ENCODE measurements around a stretch of chr3.

DNA sequence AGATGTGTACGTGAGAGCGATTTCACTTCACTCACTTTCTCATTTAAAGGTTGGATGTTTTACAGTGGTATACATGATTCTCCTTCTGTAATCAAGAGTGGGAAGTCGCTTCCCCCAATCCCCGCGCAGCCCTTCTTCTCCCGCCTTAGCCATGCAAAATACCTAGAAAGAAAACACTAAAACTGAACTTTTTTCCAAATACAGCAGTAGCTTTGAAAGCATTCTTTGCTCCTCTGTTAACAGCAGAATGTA, 1.1 kb upstream of the TNIK start:
- PRO-cap, result no peak
- RRBS, 2 experiments, result no CpG with 5 or more reads among the region's 6 CpGs

GRCh38 chr3:171683031-171683522, 127.2 kb downstream of the PLD1 start:
- PRO-cap, result no peak
- RRBS, 2 experiments, result no CpG with 5 or more reads among the region's 7 CpGs

GRCh38 chr3:171683900-171684765, 126.2 kb downstream of the PLD1 start:
- PRO-cap, result no peak
- RRBS, 2 experiments, result no CpG with 5 or more reads among the region's 4 CpGs

- PRO-cap, result no peak
- RRBS, 2 experiments, result no CpG with 5 or more reads among the region's 6 CpGs
Observed at GRCh38 chr3:171829815-171830541, 13.2 kb upstream of the TMEM212 start.

- PRO-cap, result no peak
- RRBS, 2 experiments, result no CpG with 5 or more reads among the region's 9 CpGs
Observed at GRCh38 chr3:171838142-171838986, 4.8 kb upstream of the TMEM212 start.

- PRO-cap, result no peak
- RRBS, 2 experiments, result no CpG with 5 or more reads among the region's 3 CpGs
Observed at GRCh38 chr3:171883482-171883824, 40.3 kb downstream of the TMEM212 start.

DNA sequence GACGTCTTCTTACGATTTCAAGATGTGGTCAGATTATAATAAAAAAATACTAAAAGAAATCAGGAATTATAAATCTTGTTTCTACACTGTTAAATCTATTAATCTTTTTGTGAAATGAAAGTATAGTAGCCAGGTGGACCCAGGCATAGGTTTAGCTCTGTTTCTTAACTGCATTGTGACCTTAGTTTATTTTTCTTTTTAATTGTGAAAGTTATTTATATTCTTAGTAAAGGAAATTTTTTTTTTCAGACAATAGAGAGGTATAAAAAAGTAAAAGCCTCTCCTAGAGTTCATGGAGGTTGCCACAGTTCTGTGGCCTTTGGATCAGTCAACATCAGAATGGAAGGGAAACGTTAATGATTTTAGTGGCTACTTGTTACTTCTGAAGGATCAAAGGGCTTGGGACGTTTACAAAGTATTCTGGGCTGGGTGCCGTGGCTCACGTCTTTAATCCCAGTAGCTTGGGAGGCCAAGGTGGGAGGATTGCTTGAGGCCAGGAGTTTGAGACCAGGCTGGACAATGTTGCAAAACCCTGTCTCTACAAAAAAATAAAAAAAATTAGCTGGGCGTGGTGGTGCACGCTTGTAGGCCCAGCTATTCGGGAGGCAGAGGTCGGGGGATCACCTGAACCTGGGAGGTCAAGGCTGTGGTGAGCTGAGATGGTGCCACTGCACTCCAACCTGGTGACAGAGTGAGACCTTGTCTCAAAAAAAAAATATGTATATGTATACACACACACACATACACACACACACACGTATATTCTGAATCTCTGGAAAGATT, 44.6 kb downstream of the FNDC3B start:
- PRO-cap, result no peak
- RRBS, 2 experiments, result no CpG with 5 or more reads among the region's 11 CpGs

GRCh38 chr3:172094579-172095242, 55.3 kb downstream of the FNDC3B start:
- PRO-cap, result no peak
- RRBS, 2 experiments, result no CpG with 5 or more reads among the region's 4 CpGs

- PRO-cap, result no peak
- RRBS, 2 experiments, result no CpG with 5 or more reads among the region's 8 CpGs
Observed at GRCh38 chr3:172179427-172180645, 140.5 kb downstream of the FNDC3B start.

DNA sequence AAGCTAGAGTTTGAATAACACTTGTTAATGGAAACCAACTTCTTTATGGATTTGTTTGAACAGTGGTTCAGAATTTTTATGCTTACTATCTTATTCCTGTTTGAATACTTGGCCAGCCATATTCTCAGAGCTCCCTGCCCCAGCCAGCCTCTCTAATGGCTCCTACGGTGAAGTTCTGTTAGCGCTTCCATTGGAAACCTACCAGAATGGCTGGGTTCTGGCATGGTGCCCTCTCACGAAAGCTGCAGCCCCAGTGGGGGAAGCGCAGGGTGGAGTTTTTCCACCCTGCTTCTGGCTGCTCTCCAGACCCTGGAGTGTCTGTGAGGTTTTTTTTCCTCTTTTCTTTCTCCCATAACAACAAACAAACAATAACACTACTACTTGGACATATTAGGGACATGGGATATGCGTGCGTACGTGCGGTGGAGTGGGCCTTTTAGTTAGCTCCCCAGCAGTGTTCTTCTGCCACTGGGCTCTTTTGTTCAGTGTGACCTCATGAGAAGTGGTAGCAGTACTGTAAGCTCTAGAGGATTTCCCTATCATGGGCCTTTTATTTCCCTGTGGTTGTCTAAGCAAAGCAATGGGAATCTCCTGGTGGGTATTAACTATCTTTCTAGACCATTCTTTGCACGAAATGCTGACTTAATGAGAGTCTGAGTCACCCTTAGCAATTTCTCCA, 161.8 kb downstream of the FNDC3B start:
- PRO-cap, result no peak
- RRBS, 2 experiments, result no CpG with 5 or more reads among the region's 9 CpGs

DNA sequence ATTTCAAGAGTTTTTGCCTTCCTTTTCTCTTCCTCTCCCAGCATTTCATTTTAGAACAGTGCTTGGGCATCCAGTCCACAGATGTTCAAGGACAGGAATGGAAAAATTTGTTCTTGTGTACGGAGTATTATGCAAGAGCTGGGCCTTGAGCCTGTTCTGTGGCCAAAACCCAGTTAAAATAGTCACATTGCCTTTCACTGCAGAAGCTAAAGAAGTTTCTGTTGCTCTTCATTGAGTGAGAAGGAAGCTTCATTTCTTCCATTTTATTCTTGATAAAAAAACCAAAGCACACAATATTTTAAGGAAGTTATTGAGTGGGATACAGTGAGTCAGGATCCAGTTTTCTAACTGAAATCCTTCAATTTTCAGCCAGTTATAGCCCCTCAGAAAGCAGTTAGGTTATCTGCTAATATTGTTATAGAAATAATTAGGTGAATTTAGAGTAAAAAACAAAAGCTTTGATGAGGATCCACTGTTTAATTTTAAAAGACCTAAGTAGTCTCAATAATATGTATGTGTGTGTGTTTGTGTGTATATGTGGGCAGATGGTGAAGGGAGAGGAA, 191.8 kb downstream of the GHSR start:
- PRO-cap, result no peak
- RRBS, 2 experiments, result no CpG with 5 or more reads among the region's 1 CpG

DNA sequence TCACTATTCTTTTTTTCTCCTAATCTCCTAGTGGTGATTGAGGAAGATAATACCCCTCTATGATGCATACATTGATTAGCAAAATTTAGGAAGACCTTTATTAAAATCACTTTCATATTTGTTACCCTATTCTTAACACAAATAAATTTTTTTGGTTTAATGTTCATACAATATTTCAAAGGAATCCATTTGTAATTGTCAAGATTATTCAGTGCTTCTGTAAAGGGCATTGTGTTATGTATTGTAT, 145.8 kb downstream of the GHSR start:
- PRO-cap, result no peak

- PRO-cap, result no peak
- RRBS, 2 experiments, result no CpG with 5 or more reads among the region's 3 CpGs
Observed at GRCh38 chr3:172536332-172537033, 13.3 kb upstream of the TNFSF10 start.

DNA sequence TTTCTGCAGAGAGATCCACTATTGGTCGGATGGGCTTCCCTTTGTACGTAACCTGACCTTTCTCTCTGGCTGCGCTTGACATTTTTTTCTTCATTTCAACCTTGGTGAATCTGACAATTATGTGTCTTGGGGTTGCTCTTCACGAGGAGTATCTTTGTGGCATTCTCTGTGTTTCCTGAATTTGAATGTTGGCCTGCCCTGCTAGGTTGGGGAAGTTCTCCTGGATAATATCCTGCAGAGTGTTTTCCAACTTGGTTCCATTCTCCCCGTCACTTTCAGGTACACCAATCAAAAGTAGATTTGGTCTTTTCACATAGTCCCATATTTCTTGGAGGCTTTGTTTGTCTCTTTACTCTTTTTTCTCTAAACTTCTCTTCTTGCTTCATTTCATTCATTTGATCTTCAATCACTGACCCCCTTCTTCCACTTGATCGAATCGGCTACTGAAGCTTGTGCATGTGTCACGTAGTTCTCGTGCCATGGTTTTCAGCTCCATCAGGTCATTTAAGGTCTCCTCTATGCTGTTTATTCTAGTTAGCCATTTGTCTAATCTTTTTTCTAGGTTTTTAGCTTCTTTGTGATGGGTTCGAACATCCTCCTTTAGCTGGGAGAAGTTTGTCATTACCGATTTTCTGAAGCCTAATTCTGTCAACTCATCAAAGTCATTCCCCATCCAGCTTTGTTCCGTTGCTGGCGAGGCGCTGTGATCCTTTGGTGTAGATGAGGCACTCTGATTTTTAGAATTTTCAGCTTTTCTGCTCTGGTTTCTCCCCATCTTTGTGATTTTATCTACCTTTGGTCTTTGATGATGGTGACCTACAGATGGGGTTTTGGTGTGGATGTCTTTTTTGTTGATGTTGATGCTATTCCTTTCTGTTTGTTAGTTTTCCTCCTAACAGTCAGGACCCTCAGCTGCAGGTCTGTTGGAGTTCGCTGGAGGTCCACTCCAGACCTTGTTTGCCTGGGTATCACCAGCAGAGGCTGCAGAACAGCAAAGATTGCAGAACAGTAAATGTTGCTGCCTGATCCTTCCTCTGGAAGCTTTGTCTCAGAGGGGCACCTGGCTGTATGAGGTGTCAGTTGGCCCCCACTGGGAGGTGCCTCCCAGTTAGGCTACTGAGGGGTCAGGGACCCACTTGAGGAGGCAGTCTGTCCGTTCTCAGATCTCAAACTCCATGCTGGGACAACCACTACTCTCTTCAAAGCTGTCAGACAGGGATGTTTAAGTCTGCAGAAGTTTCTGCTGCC, 46.1 kb downstream of the NCEH1 start:
- PRO-cap, result no peak
- RRBS, 2 experiments, result no CpG with 5 or more reads among the region's 16 CpGs

DNA sequence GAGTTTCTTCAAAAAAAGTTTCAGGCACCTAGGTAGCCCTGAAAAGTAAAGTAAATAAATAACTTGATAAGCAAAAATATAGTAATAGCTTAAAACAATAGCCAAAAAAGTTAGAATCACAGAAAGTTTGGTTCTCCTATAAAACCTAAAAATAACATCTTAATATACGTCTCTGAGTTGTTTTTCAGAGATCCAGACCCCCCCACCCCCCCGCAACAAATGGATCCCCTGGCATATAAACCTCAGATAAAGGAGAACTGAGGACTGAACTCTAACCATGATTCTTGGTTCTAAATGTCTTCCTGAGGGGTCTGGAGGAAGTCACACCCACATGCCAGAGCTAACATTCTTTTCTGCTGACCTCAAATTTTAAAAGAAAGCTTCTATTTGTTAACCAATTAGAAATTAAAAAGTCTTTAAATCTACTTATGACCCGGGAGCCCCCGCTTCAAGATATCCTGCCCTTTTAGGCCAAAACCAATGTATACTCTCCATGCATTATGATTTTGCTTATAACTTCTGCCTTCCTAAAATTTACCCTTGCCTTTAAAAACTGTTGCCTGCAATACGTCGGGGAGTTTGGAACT, 188.2 kb downstream of the ECT2 start:
- PRO-cap, result no peak
- RRBS, 2 experiments, result no CpG with 5 or more reads among the region's 6 CpGs

DNA sequence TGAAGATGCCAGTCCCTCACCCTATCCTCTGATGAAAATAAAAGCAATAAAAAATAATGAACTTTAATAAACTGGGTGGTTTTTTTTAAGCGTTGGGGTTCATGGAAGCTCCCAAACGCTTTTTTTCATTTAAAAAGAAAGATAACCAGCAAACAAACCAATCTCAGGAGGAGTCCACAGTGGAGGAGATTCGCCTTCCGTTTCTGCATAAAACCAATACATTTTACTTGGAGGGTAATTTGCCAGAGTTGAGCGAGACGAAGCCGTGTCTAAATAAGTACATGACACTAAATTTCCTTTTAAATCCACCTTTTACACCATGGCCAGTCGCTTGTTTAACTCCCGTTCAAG, 549 bp upstream of the NLGN1 start:
- PRO-cap, result bidirectional peak, plus-strand start at position 237 of the sequence, minus-strand start at position 225 of the sequence
- RRBS, 2 experiments, result no CpG with 5 or more reads among the region's 9 CpGs

GRCh38 chr3:174442725-174443589, 416.2 kb upstream of the NAALADL2 start:
- PRO-cap, result no peak
- RRBS, 2 experiments, result 96 to 97% methylated on average over 2 of the region's 6 CpGs

DNA sequence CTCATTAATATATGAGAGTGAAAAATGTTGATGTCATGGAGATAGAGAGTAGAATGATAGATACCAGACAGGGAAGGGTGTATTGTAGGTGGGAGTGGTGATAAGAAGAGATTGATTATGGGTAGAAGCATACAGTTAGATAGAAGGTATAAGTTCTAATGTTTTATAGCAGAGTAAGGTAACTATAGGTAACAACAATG, 222.1 kb upstream of the NAALADL2 start:
- PRO-cap, result no peak

- PRO-cap, result no peak
- RRBS, 2 experiments, result no CpG with 5 or more reads among the region's 1 CpG
Observed at GRCh38 chr3:176170620-176170960, 1026.7 kb downstream of the TBL1XR1 start.

GRCh38 chr3:177063786-177064904, 133.1 kb downstream of the TBL1XR1 start:
- PRO-cap, result no peak
- RRBS, 2 experiments, result no CpG with 5 or more reads among the region's 4 CpGs